Right cardiac atrium (tissue), 1 donor: ENCODE data around the gene PHYHIPL.

DNA sequence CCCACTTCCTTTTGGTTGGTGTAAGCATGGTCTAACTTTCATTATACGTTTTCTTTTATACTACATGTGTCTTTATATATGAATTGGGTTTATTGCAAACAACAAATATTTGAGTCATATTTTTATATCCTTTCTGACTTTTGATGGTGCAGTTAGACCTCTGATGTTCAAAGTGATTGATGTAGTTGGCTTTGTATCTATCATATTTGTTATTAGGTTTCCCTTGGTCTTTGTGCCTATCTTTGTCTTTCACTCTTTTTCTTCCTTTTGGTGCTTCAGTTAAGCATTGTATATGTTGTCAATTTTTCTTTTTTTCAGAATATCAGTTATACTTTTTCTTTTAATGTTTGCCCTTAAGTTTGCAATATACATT, 705.8 kb upstream of the ZWINT start:
- PRO-cap, result no peak

- PRO-cap, result no peak
Observed at GRCh38 chr10:57864831-57865174, 402.9 kb downstream of the IPMK start.

DNA sequence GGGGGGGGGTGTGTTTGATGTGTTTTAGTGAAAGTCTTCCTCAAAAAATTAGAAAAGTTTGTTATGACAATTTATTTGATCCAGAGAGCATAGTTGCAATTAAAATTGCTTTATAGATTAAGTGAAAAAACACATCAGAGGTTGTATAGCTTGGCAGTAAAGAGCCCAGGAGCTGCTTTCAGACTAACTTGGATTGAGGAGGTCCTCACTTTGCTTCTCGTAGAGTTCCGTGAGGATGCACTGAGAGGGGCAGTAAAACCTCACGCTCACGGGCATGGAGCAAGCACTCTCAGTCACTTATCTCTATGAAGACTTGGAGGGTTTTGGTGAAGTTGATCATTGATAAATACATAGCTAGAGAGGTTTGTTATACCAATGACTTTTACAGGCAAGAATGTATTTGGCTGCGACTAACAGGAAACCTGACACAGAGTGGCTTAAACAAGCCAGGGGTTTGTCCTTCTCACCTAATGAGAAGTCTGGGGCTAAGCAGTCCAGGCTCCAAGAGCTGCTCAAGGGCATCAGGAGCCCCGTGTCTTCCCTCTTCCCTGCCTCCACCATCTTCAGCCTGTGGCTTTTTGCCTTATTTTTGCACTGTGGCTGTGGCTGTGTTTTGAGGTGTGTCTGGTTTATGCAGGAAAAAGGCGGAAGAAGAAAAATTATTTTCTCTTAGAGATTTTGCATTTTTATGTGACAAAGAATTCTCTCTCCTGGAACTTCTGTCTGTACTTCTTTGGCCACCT, 6.1 kb downstream of the BICC1 start:
- PRO-cap, result no peak

DNA sequence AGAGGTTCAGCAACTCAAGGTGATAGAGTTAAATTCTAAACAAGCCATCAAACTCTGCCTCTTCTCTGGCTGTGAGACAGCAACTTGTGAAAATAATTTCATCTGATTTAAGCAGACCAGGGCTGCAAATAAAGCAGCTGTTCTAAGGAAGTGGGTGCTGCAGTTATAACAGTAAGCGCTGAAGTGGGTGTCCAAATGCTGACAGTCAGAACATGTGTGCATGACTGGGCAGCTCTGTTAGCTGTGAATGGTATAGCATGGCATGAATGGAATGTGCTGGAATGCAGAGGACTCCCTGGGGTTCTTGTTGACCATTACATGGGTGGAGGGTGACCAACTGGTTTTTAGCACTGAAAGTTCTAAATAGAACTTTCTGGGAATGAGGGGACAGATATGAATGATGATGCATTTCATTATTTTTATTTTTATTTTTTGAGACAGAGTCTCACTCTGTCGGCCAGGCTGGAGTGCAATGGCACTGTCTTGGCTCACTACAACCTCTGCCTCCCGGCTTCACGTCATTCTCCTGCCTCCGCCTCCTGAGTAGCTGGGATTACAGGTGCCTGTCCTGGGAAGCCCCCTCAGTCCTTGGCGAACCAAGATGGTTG, 319.9 kb upstream of the PHYHIPL start:
- PRO-cap, result no peak

DNA sequence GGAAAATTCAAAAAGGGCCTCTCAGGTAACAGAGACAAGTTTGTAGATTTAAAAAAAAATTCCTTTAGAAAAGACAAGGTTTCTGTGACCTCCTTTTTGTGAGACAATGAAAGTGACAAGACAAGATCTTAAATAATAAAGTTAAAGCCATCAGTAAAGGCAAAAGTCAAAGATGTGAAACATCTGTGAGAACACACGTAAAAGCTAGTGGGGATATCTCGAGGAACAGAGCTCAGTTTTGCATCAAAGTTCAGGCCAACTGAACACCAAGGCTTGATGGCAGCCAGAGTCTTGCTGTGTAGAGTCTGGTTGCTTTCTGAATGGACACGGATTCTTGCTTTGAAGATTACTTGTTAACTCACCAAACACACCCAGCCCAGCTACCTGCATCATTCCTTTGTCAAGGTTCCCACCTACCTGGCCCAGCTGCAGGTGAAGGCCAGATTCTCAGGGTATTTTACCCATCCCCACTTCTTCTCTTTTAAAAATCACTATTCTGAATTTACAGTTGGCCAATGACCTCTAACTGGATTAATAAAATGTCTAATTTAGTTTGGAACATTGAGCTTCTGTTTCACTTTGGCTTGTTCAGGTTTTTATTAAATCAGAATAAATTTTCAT, 174.5 kb upstream of the PHYHIPL start:
- PRO-cap, result no peak

GRCh38 chr10:59175983-59177076, at the start of gene PHYHIPL:
Gene PHYHIPL, plus strand, starts transcription at chr10:59176643.
- PRO-cap, result no peak

GRCh38 chr10:59812431-59812951, 59.2 kb upstream of the MRLN start:
- PRO-cap, result no peak

DNA sequence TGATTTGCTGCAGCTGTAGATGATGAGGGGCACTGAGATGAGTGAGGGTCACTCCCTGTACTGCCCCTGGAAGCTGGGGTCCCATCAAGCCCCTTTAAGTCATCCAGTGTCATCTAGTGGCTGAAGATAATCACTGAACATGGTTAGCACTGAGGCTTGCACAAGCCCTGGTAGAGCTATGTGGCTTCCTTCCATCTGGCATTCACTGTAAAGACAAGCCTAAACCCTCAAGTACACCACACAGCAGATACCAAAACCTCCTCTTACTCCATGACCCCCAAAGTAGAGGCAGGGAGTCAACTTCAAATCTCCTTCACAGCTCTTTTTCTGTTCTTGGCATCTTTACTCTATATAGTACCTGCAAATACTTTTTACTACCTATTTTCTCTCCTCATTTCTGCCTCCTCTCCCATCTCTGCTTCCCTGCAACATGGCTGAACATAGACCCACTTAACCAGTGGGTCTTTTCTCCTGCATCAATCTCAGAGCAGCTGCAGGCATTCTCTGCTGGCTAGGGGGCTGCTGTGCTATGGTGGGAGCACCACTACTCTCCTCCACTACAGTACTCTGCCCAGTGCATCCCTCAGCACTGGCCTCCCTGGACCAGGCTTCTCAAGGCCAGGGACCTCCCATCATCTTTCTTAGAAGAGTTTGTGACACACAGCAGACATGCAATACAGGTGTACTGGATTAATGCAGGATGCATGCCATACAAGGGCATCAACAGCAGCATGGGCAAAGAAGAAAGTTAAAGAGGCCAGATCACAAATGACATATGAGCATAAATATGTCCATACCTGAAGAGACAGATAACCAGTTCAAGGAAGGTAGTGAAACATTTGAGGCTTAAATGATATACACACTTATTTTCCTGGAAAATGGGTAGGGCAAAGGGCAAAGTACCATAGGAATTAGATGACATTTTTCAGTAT, 73.0 kb upstream of the MRLN start:
- PRO-cap, result no peak

DNA sequence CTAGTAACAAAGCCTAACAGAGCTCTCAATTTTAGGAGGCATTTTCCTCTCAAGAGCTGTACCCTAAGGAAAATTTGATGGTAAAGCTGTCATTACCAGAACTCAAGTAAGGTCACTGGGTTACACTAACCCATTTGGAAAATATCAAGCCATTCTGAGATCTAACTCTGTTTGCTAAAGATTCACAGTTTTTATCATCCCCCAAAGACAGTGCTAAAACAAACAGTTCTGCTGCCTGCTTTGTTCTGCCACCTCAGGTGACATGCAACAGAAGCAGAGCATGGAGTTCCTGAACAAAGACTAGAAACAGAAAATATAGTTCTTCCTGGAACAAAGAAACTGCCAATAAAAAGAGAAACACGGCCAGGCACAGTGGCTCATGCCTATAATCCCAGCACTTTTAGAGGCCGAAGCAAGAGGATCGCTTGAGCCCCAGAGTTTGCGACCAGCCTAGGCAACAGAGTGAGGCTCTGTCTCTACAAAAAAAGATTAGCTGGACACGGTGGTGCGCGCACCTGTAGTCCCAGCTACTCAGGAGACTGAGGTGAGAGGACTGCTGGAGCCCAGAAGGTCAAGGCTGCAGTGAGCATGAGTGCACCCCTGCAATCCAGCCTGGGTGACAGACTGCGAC, 70.8 kb downstream of the CCDC6 start:
- PRO-cap, result no peak

- PRO-cap, result no peak
Observed at GRCh38 chr10:59895590-59896216, 10.7 kb downstream of the CCDC6 start.

- PRO-cap, result unidirectional peak, minus-strand start at chr10:59908588
Observed at GRCh38 chr10:59907716-59909001, 1.8 kb upstream of the CCDC6 start.

- PRO-cap, result no peak
Observed at GRCh38 chr10:60298233-60298986, 91.3 kb downstream of the ANK3 start.

- PRO-cap, result no peak
Observed at GRCh38 chr10:60362540-60363109, 27.1 kb downstream of the ANK3 start.

- PRO-cap, result no peak
Observed at GRCh38 chr10:60387378-60387973, 2.2 kb downstream of the ANK3 start.

GRCh38 chr10:60627758-60628321, 150.4 kb upstream of the CDK1 start:
- PRO-cap, result no peak

DNA sequence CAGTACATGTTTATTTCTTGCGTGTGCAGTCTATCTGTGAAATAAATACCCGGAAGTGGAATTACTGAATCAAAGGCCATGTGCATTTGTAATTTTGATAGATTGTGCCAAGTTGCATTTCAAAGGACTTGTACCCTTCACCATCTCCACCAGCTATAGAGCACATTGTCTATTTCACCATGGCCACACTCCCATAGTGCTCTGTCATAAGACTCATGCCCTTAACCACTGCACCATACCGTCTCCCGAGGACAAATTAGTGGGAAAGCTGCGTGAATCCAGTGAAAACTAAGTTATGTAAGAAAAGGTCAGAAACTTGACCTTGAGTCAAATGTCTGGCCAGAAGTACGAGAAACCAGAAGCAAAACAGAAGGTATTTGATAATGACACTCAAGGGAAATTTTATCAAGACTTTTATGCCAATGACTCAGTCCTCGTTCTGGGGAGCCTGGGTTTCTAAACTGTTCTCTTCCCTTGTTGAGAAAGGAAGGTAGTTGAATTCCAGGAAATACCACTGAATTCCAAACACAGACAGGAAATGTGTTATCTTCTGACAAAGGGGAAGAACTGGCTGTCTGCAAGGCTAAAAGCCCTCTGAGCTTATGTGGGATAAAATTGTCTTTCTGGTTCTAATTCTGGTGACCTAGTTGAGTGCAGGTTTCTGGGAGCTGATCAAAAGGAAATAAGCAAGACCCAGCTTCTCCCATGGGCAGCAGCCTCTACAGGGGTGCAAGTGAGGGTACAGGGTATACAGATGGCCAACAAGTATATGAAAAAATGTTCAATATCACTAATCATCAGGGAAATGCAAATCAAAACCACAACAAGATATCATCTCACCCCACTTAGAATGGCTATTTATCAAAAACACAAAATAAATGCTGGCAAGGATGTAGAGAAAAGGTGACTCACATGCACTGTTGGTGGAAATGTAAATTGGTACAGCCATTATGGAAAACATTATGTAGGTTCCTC, 49.7 kb downstream of the CDK1 start:
- PRO-cap, result no peak

GRCh38 chr10:60869655-60870885, 73.9 kb downstream of the RHOBTB1 start:
- PRO-cap, result no peak

GRCh38 chr10:60906325-60906759, 37.6 kb downstream of the RHOBTB1 start:
- PRO-cap, result no peak

DNA sequence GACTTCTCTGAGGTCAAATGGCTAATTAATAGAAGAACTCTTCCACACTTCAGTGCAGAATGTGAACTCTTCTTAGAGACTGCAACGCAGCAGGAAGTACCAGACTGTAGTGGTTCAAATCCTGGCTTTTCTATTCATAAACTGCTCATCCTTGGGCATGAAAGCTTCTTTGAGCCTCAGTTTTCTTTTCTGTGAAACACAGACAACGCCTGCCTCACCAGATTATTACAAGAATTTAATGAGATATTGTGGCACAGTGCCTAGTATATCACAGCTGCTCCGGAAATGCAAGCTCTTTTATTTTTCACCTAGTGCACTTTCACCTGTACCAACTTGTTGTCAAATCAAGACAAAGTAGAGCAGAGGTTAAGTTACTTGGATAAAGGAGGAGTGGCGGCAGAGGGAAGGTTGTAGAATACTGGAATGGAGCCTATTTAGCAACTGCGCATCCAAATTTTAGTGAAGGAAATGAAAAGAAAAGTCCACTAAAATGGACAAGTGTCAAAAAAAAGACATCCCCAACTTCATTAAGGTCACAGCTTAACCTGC, 54.9 kb upstream of the RHOBTB1 start:
- PRO-cap, result no peak

DNA sequence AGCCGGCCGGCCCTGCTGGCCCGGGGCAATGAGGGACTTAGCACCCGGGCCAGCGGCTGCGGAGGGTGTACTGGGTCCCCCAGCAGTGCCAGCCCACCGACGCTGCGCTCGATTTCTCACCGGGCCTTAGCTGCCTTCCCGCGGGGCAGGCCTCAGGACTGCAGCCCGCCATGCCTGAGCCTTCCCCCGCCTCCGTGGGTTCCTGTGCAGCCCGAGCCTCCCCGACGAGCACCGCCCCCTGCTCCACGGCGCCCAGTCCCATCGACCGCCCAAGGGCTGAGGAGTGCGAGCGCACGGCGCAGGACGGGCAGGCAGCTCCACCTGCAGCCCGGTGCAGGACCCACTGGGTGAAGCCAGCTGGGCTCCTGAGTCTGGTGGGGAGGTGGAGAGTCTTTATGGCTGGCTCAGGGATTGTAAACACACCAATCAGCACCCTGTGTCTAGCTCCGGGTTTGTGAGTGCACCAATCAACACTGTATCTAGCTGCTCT, 33.7 kb upstream of the ARID5B start:
- PRO-cap, result unidirectional peak, plus-strand start at position 282 of the sequence; unidirectional peak, minus-strand start at position 367 of the sequence